Skeletal muscle tissue (tissue), 7 donors: ENCODE results near the genes BANP and ZNF469.

GRCh38 chr16:87839610-87840045 is 29.7 kb downstream of the SLC7A5 start:
- PRO-cap, 3 experiments = no peak in any of the 3 experiments
- RAMPAGE, long total RNA = no peak
- RRBS, 2 experiments = 63% methylated on average over 1 of the region's 21 CpGs

DNA sequence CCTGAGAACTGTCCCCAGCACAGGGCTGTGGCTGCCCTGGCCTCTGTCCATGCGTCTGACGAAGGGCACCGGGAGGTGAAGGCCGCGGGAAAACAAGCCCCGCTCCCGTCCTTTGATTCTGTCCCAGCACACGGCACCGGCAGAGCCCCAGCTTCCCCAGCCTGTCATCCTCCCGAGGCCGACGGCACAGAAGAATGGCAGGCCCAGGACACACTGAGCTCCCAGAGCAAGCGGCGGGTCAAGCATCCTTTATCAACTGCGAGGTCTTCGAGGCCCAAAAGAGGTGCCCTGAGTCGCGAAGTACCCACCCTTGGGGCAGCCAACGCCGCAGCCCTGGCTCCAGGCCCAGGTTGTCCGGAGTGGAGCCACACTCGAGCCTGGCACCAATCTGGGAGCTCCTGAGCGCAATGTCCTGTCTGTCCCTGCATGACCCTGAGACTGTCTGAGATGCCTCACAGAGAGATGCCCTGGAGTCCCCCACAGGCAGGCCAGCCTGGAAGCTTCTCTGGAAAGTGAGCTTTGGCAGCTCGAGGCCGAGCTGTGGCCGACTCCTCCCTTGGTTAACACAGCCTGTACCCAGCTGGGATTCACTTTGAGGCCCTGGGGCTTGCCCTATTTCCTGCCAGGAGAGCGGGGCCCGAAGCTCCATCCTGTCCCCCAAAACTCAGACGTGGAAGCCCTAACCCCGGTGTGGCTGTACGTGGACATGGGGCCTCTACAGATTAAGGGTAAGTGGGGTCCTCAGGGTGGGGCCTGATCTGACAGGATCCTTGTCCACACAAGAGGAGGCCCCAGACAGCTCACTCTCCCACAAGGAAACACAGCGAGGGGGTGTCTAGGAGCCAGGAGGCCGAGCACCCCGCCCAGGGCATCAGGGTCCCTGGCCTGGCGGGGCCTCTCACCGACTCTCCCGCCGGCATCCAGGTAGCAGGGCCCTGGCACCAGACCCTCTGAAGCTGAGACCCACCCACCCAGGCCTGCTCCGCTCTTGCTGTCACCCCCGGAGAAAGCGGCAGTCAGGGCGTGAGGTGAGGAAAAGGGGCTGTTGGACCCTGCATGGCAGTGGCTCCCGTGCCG is 23.2 kb downstream of the SLC7A5 start:
- PRO-cap, 3 experiments = no peak in any of the 3 experiments
- RAMPAGE, long total RNA = no peak
- RRBS, 2 experiments = 43 to 47% methylated on average over 14 of the region's 44 CpGs

DNA sequence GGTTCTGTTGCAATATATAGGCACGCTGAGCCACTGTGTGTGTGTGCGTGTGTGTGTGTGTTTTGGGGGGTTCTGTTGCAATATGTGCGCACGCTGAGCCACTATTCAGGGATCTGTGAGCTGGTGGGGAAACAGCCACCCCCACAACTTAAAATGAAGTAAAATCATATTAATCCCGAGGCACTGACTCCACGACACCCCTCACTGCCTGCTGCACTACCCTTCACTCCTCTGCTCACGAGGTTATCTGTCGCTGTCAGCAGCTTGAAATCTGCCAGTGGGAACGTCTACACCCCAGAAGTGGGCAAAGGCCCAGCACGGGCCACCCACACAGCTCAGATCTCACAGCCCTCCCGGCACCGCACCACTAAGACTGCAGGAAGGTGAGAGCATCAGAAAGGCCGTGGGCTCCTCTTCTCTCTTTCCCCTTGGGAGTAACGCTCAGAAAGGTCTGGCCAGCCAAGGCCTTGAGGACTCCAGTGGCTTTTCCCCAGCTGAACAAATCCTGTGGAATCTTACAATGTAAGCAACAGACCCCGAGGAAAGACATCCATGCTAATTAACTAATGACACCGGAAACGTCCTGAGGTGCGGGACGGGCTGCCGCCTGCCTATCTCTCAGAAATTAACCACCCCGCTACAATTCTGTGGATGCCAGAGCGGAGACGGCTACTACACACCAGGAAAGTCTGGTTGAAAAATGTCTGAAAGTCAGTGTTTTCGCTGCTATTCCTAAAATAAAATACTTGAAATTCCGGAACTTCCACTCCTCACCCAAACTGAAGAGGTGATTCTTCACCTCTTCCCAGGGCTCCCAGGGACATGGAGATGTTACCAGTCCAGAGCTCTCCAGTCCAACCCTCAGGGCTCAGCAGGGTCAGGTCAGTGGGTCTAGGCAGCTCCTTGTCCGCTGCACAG is 16.4 kb downstream of the SLC7A5 start:
- PRO-cap, 3 experiments = peak in 1 of 3 experiments; most common plus-strand start position 367 of the sequence (in 1); most common minus-strand start position 245 of the sequence (in 1)
- RAMPAGE, long total RNA = no peak
- RRBS, 2 experiments = no CpG with 5 or more reads among the region's 26 CpGs

DNA sequence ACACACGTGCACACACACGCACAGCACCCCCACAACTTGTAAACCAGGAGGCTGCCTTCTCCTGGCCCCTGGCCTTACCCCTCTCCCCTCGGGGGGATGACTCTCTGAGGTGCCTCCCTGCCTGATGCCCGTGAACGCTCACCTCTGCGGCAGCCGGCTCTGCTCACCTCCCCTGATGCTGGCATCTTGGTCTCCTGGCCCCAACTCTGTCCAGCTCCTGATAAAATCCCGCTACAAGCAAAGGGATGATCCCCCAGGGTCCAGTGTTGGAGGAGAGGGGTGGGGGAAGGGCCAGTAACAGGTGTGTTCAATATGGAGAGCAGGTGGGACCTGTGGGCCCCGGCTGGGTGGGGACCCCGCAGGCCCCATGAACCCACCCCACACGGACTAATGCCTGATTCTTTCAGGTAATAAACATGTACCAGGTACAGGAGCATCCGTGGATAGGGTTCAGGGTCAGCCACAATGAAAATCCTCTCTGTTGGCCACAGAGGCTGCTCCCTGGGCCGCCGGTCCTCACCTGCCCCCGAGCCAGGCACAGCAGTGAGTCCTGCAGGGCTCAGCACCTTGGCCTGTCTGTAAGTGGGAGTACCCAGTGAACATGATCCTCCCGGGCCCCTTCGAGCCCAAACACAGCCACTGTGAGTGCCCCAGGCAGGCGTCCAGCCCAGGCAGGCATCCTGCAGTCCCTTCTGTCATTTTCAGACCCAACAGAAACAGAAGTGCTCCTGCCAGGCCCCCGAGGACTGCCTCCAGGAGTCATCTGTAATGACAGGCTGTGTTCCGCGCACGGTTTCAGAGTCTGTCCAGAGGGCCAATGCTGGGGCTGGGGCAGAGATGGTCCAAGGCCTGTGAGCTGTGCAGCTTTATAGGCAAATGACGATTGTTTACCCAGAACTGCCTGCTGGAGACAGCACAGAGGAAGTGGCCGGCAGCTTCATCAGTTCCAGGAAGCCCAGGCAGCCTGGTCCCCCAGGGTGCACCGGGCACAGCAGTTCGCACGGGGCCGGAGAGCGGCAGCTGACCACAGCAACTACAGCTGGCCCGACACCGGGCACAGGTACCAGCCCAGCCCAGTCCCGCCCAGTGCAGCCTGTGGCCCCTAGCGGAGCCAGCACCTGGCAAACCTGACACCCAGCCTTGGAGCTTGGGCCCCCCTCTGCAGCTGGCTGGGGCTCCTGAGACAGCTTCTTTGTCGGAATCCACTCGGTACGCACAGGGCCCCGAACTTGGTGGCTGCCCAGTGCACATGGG is 13.4 kb downstream of the SLC7A5 start:
- PRO-cap, 3 experiments = peak in 3 of 3 experiments; most common plus-strand start position 994 of the sequence (in 3); most common minus-strand start position 542 of the sequence (in 1)
- RAMPAGE, long total RNA = no peak
- RRBS, 2 experiments = 11 to 16% methylated on average over 7 of the region's 37 CpGs

DNA sequence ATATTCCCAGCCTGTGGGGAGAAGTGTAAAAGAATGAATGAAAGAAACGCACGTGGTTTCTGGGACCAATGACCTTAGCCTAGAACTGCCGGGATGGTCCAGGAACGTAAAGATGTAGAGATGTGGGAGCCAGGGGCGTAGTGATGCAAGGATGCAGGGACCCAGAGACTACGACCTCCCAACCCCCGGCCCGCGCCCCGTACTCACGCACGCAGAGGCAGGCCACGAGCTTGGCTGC is 710 bp downstream of the SLC7A5 start:
- PRO-cap, 3 experiments = no peak in any of the 3 experiments
- RAMPAGE, long total RNA = no peak
- RRBS, 2 experiments = no CpG with 5 or more reads among the region's 13 CpGs

GRCh38 chr16:87931534-87932317 is 4.6 kb downstream of the CA5A start:
- PRO-cap, 3 experiments = no peak in any of the 3 experiments
- RAMPAGE, long total RNA = no peak
- RRBS, 2 experiments = 83 to 87% methylated on average over 8 of the region's 27 CpGs

DNA sequence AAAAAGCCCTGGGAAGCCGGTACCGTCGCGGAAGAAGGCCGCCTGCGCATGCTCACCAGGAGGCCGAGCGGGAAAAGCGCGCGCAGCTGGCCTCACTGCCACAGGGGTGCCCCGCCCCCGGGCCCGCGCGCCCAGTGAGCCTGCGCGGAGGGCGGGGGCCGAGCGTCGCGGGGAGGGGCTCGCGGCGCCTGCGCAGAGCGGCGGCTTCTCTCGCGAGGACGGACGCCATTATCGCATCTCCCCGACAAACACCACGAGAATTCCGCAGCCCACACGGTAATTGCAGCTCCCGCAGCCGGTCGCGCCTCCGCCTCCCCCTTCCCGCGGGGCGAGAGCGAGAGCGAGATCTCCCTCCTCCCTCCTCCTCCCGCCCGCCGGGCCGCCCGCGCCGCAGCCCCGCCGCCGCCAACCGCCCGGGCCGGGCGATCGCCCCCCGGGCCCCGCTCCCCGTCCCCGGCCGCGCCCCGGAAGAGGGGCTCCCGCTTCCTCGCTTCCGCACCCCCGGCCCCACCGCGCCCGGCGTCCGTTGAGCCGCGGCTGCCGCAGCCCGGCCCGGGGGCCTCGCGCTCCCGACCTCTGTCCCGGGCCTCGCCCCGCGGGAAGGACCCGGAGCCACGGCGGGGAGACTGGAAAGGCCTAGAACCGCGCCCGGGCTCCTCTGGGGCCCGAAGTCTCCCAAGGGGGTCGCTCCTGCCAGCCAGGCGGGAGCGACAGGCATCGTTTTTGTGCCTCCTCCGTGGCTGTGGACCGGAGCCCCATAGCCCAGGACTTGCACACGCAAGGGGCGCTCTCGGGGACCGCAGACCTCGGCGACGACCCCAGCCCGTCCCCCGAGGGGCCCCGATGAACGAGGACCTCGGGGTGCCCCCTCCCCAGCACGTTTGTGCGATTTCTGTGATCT is at the start of gene BANP:
BANP (plus strand) TSS at position 195 of the 901 bp plus-strand sequence.
- PRO-cap, 3 experiments = peak in 3 of 3 experiments; most common plus-strand start position 359 of the sequence (in 2); most common minus-strand start position 108 of the sequence (in 2)
- RAMPAGE, long total RNA = start-site peak on the plus strand centred at position 218 of the sequence, 54 bp wide, 152 and 75 reads in 2 replicates
- RRBS, 2 experiments = 1 to 3% methylated on average over 35 to 41 of the region's 118 CpGs

- PRO-cap, 3 experiments = no peak in any of the 3 experiments
- RAMPAGE, long total RNA = no peak
- RRBS, 2 experiments = no CpG with 5 or more reads among the region's 34 CpGs
Observed at GRCh38 chr16:87953892-87955166, 3.1 kb downstream of the BANP start.

DNA sequence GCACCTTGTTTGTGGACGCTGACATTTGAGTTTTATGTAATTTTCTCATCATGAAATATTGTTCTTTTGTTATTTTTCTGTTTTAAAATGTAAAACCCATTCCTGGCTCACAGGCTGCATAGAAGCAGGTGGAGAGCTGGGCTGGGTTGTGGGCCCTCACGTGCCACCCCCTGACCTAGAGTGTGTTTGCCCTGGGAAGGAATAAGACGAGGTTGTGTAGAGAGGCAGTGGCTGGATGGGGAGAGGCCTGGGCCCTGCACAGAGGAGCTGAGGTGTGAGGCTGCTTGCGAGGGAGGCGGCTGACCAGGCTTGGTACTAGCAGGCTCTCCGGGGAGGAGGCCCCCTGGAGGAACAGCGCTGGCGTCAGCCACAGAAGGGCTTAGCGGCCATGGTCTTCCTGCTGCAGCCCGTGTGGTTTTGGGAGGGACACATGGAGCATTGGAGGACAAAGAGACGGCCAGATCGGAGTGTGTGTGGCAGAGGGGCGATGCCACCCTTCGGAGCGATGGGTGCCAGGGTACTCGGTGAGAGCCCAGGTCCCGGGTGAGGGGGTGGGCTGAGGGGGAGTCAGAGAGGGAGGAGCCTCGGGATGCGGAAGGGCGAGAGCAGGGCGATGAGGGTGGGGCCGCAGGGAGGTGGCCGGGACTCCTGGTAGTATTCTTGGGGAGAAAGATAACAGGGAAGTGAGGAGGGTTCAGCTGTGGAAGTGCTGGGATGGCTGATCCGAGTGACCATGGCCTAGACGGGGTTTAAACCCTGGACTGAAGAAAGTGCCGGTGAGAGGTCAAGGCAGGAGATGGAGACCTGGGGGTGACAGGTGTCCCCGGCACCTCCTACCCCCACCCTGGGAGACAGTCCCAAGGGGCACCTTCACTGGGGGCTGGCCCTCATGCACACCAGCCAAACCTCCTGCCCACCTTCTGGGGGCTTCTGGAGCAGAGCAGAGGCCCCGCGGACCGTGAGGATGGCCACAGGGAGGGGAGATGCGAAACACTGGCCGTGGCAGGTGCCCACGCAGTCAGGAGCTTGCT is 8.3 kb downstream of the BANP start:
- PRO-cap, 3 experiments = no peak in any of the 3 experiments
- RAMPAGE, long total RNA = no peak
- RRBS, 2 experiments = 55 to 88% methylated on average over 1 to 5 of the region's 33 CpGs

DNA sequence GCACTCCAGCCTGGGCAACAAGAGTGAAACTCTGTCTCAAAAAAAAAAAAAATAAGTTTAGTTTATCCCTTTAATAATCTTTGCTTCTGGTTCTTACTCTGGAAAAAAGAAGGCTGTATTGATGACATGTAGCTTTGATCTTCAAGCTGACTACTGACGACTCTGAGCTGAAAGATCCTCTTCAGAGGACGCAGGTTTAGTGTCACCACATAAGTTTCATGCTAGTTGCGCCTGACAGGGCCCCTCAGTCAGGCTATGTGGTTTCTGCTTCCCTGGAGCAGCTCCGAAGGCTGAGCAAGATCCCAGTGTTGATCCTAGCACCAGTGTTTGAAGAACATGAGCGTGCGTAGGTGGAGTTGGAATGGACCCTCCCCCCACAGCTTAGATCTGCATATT is 17.2 kb downstream of the BANP start:
- PRO-cap, 3 experiments = no peak in any of the 3 experiments
- RAMPAGE, long total RNA = no peak
- RRBS, 2 experiments = no CpG with 5 or more reads among the region's 6 CpGs

DNA sequence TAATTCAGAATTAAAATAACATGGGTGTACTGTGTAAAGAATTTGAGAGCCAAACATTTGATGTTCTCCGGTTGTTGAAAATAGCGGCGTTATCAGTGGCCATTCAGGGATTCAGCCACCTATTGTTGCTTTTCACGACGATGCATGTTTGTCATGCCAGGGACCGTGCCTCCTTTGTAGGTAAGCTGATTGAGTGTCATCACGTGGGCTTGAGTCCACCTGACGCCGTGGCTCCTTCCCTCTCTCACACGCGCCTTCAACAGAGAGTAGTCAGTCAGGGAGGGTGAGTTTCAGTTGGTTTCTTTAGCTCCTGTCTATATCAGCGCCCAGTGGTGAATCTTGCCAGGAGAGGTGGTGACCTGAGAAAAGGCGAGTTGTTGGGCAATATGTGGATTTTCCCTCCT is 31.1 kb downstream of the BANP start:
- PRO-cap, 3 experiments = no peak in any of the 3 experiments
- RAMPAGE, long total RNA = no peak
- RRBS, 2 experiments = no CpG with 5 or more reads among the region's 13 CpGs

- PRO-cap, 3 experiments = no peak in any of the 3 experiments
- RAMPAGE, long total RNA = no peak
- RRBS, 2 experiments = no CpG with 5 or more reads among the region's 24 CpGs
Observed at GRCh38 chr16:88048069-88048715, 97.0 kb downstream of the BANP start.

GRCh38 chr16:88298188-88298660 is 84.5 kb upstream of the ZNF469 start:
- PRO-cap, 3 experiments = peak in 1 of 3 experiments; most common plus-strand start chr16:88298439 (in 1)
- RAMPAGE, long total RNA = no peak
- RRBS, 2 experiments = 28 to 29% methylated on average over 5 of the region's 12 CpGs

DNA sequence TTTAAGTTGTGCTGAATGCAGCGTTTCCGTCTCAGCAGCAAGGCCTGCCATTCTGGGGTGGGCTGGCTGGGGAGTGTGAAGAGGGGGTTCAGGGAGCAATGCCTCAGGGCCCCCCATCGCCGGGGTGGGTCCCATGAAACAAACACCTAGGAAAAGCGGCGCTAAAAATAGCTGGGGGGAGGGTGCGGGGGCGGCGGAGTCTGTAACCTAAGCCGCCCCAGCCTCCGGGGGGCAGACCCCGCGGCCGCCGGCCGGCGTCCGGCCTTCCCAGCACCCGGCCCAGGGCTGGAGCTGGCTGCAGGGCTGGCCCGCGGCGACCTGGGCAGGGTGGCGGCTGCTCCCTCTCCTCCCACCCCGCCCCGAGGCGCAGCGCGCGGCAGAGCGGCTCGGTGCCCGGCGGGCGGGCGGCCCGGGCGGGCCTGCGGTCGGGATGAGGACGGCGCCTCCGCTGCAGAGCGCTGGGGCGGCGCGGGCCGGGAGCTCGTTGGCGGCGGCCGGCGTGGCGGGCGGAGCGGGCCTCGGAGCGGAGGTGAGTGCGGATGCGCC is at the start of gene ZNF469:
ZNF469 (plus strand) TSS at position 234 of the 546 bp plus-strand sequence.
- PRO-cap, 3 experiments = peak in 3 of 3 experiments; most common plus-strand start position 234 of the sequence (in 2)
- RAMPAGE, long total RNA = no peak
- RRBS, 2 experiments = under 1 to 3% methylated on average over 33 to 34 of the region's 59 CpGs

DNA sequence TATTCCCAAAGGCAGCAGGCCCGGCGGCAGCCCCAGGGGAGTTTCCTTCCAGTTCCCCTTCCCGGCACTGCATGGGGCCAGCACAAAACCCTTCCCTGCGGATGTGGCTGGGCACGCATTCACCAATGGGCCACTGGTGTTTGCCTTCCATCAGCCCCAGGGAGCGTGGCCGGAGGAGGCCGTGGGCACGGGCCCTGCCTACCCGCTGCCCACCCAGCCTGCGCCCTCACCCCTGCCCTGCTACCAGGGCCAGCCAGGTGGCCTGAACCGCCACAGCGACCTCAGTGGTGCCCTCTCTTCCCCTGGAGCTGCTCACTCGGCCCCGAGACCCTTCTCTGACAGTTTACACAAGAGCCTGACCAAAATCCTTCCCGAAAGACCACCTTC is 24.8 kb upstream of the ZFPM1 start:
- PRO-cap, 3 experiments = no peak in any of the 3 experiments
- RAMPAGE, long total RNA = no peak
- RRBS, 2 experiments = 60 to 92% methylated on average over 1 of the region's 16 CpGs

GRCh38 chr16:88451527-88452454 is 1.3 kb upstream of the ZFPM1 start:
- PRO-cap, 3 experiments = no peak in any of the 3 experiments
- RAMPAGE, long total RNA = no peak
- RRBS, 2 experiments = 20 to 27% methylated on average over 3 of the region's 26 CpGs

GRCh38 chr16:88477941-88478947 is 25.2 kb downstream of the ZFPM1 start:
- PRO-cap, 3 experiments = no peak in any of the 3 experiments
- RAMPAGE, long total RNA = no peak
- RRBS, 2 experiments = 71 to 81% methylated on average over 11 of the region's 41 CpGs

GRCh38 chr16:88504863-88505856 is 52.1 kb downstream of the ZFPM1 start:
- PRO-cap, 3 experiments = no peak in any of the 3 experiments
- RAMPAGE, long total RNA = no peak
- RRBS, 2 experiments = 4 to 8% methylated on average over 7 to 8 of the region's 35 CpGs

DNA sequence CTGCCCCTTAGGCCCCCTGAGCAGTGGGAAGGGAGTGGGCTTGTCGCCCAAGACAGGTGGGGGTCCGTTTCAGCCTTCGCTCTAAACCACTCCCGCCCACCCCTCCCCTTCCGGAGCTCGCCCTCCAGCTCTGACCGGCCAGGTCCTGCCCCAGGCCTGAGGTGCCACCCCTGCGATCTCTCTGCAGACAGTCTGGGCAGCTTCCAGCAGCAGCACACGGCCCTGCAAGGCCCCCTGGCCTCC is 37.3 kb upstream of the ZC3H18 start:
- PRO-cap, 3 experiments = no peak in any of the 3 experiments
- RAMPAGE, long total RNA = no peak
- RRBS, 2 experiments = no CpG with 5 or more reads among the region's 9 CpGs

DNA sequence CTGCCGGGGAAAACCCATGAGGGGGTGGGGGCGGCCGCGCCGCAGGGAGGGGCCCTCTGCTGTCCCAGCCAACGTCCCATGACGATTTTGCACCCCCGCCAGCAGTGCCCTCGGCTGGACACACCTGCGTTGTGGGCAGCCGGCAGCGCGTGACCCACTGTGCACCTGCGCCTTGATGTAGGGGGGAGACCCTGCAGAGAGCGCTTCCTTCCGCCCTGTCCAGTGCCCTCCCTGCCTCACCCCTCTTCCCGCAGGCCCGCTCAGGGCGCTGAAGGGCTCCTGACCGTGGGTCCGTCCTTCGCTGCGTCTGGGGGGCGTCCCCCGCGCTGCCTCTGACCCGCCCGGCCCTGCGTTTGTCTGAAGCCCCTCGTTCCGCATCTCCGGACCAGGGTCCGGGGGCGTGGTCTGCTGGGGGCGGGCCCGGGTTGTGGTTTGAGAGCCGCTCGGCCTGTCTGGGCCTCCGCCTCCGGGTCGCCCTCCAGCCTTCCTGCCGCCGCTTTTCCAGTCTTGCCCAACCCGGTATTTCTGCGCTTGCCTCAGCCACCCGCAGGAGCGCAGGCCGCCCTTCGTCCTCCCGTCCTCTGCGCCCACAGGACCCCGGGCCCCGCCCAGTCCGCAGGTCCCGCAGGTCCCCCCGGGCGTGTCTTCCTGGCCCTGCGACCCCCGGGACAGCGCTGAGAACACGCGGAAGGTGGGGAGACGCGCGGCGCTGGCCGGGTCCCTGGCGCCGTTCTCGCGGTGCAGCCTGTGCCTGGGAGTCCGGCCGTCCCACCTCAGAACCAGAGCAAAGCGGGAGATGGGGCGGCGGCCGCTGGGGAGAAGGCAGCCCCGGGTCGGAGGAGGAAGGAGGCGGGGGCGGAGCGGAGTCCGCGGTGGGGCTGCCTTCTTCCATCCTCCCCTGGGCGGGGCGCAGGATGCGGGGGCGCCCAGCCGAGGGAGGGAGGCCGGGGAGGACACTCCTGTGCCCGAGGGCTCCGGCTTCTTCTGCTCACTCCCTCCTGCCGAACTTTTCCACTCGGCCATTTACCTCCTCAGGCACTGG is 4.0 kb upstream of the IL17C start:
- PRO-cap, 3 experiments = no peak in any of the 3 experiments
- RAMPAGE, long total RNA = no peak
- RRBS, 2 experiments = 27 to 30% methylated on average over 39 to 57 of the region's 94 CpGs